Uterus (tissue), 7 donors: ENCODE measurements around the gene SOBP.

DNA sequence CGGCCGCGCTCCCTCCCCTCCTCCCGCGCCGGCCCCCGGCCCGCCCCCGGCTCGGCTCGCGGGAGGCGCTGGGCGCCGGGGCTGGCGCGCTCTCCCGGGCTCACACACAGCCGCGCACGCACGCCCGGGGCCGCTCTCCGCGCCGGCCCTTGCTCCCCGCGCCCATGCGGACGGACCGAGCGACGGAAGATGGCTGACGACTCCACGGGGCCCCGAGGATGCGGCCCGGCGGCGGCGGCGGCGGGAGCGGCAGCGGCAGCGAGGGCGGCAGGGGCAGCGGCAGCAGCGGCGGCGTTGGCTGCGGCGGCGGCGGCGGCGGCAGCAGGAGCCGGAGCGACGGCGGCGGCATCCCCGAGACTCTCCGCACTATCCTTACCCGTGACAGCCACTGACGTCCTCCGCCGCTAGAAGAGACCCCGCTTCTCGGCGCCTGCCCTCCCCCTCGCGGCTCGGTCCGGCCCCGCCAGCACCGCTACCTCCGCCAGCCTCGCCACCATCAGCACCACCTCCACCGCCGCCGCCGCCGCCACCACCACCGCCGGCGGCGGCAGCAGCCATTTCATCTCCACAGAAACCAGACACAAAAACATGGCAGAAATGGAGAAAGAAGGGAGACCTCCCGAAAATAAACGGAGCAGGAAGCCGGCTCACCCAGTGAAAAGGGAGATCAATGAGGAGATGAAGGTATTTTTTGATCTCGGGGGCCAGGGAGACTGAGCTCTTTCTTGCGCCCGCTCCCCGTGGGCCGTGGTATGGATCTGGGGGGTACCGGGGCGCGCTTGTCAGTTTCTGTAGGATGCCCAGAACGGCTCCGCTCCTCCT is at the start of gene SOBP:
TSS of gene SOBP (plus strand) at position 89 of the 822 bp plus-strand sequence.
- PRO-cap, 4 experiments, result peak in 4 of 4 experiments; most common plus-strand start position 109 of the sequence (in 4); most common minus-strand start position 760 of the sequence (in 3)
- RAMPAGE, long total RNA, 2 experiments, result no peak in any of the 2 experiments
- RRBS, result 1% methylated on average over 31 of the region's 102 CpGs

- PRO-cap, 4 experiments, result peak in 3 of 4 experiments; most common plus-strand start chr6:107561600 (in 1); most common minus-strand start chr6:107561511 (in 2)
- RAMPAGE, long total RNA, 2 experiments, result no peak in any of the 2 experiments
- RRBS, result no CpG with 5 or more reads among the region's 3 CpGs
These were observed 71.4 kb downstream of the SOBP start for GRCh38 chr6:107561350-107561669.

GRCh38 chr6:107712748-107713097 is 111.4 kb downstream of the SCML4 start:
- PRO-cap, 4 experiments, result no peak in any of the 4 experiments
- RAMPAGE, long total RNA, 2 experiments, result no peak in any of the 2 experiments
- RRBS, result no CpG with 5 or more reads among the region's 2 CpGs

DNA sequence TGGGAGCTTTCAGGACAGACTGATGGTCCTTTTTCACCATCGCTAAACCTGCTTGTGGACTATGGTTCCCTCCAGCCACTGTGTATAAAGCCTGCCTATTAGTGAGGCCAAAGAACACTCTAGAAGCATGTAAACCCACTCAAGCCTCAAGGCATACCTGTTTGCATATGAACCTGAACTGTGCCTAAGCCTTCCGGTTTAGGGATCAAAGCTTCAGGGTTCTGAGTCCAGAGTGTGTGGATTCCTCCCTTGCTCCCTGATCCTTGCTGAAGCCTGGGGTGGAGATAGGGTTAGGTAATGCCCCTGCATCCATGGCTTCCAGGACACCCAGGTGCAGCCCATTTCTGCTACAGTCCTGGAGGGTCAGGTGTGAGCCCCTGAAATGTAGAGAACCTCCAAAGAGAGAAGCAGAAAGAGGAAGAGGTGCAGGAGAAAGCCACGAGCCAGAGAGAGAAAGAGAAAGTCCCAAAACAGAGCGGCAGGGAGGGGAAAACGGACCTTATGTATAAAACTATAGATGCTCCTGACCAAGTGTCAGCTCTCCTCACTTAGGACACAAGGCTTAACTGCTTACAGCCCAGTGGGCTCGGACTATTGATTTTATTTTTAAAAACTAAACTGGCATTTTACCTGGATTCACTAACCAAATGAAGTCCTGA is 93.3 kb downstream of the SCML4 start:
- PRO-cap, 4 experiments, result no peak in any of the 4 experiments
- RAMPAGE, long total RNA, 2 experiments, result no peak in any of the 2 experiments
- RRBS, result no CpG with 5 or more reads among the region's 6 CpGs

- PRO-cap, 4 experiments, result no peak in any of the 4 experiments
- RAMPAGE, long total RNA, 2 experiments, result no peak in any of the 2 experiments
- RRBS, result no CpG with 5 or more reads among the region's 4 CpGs
These were observed 57.0 kb upstream of the SCML4 start for GRCh38 chr6:107880947-107881620.

DNA sequence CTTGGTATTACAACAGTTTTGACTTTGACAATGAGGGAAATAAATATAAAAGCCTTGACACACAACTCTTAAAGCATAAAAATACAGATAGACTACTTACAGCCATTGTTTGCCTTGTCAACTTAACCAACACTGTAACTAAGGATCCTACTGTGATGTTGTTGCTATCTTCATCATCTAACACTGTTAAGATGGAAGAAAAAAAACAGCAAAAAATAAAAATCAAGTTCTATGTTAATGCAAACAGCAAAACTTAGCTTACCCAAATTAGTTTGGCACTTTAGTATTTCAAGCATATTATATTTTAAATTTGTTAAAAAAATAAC is 60.5 kb downstream of the SEC63 start:
- PRO-cap, 4 experiments, result no peak in any of the 4 experiments
- RAMPAGE, long total RNA, 2 experiments, result start-site peak on the minus strand in 1 of 2 experiments, centred at position 155 of the sequence, 24 reads per replicate

DNA sequence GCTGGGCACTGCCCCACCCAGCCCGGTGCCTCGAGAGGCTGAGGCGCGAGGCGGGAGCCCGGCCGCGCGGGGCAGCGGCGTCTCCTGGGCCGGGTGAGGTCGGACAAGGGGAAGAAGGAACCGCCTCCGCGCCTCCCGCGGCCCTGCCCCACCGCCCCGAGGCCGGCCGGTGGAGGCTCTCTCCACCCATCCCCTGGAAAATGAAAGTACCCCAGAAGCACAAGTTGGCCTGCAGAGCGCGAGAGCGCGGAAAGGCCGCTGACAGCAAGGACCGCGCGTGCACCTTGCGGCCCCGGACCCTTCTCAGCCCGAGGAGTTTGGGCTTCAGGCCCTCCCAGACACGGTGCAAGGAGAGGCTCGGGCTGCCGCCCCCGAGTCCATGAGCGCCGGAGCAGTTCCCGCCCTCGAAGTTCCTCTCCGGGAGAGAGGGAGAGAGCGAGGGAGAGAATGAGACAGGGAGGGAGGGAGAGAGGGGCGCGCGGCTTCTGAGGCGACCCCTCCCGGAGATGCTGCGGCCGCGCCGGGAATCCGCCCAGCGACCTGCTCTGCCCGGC is 43.2 kb upstream of the OSTM1 start:
- PRO-cap, 4 experiments, result peak in 2 of 4 experiments; most common plus-strand start position 230 of the sequence (in 1)
- RAMPAGE, long total RNA, 2 experiments, result no peak in any of the 2 experiments
- RRBS, result 2% methylated on average over 23 of the region's 55 CpGs

- PRO-cap, 4 experiments, result no peak in any of the 4 experiments
- RAMPAGE, long total RNA, 2 experiments, result no peak in any of the 2 experiments
- RRBS, result no CpG with 5 or more reads among the region's 5 CpGs
These were observed 45.8 kb downstream of the NR2E1 start for GRCh38 chr6:108211511-108212229.

- PRO-cap, 4 experiments, result peak in 4 of 4 experiments; most common plus-strand start chr6:108559797 (in 2); most common minus-strand start chr6:108559653 (in 3)
- RAMPAGE, long total RNA, 2 experiments, result no peak in any of the 2 experiments
- RRBS, result 1% methylated on average over 28 of the region's 63 CpGs
These were observed 1.3 kb upstream of the FOXO3 start for GRCh38 chr6:108559339-108559870.

DNA sequence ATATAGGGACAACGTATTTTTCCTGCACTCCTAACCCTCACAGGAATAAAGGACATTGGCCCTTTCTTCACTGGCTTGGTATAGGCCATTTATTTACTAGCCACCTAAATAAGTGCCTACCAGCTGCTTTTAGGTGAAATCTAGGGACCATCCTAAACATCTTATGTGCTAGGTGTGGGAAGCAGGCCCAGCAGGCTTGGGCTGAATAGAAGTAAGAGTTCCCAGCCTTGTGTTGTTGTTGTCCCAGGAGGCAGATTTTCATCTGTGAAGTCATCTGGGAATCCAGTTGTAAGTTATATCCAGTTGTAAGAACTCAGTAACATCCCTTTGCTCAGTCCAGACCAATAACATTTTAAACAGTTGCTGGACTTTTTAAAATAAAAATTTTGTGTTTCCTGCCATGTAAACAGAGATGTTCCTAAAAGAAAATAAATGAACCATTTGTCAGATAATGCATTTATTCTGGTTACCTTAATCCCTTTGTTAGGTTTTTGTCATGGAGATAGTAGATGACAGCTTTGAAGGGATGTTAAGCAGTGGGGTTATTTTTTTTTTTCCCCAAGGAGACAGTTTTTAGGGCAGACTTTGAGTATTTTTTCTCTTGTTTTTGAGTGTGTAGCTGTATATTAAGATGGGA is 21.5 kb downstream of the FOXO3 start:
- PRO-cap, 4 experiments, result no peak in any of the 4 experiments
- RAMPAGE, long total RNA, 2 experiments, result no peak in any of the 2 experiments
- RRBS, result no CpG with 5 or more reads among the region's 1 CpG

DNA sequence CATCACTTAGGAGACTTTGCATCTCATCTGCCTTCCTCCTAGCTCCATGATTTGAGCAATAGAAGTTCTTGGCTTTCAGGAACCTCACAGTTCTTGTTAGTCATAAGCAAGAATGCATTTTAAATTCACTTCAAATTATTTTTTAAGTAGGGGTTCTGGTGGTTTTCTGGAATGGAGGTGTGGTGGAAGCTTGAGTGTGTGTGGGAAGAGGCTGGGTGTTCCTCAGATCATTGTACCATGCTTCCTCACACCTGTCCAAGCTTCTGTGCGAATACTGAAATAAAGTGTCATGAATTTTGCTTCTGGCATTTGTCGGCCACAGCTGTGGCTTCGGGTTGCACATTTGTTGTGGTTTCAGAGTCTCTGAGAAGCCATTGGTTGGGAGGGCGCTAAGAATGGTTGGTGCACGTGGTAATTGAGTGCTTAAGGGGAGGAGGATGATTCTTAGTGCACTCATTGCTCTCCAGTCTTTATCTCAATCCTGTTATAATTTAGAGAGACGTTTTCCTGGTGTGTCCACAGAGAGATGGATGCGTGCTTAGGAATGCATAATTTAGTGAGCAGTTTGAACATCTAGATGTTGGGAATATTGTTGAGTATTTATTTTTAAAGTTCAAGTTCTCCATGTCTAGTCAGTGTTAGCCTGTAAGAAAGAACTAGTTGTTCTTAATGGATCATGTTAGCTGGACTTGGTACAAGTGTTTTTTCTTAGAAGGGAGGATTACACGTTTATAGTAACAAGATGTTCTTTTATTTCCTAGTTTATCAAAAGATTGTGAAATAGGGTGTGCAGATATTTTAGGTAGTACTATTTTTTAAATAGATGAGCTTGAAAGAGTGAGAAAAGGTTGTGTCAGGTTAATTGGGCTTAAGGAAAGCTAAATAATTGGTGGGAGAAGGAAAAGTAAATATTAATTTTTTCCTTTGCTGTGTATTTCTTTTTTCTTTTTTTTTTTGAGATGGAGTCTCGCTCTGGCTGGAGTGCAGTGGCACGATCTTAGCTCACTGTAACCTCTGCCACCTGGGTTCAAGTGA is 32.0 kb downstream of the FOXO3 start:
- PRO-cap, 4 experiments, result peak in 1 of 4 experiments; most common minus-strand start position 48 of the sequence (in 1)
- RAMPAGE, long total RNA, 2 experiments, result start-site peak on the plus strand in 1 of 2 experiments, centred at position 409 of the sequence, 14 reads per replicate
- RRBS, result no CpG with 5 or more reads among the region's 10 CpGs

- PRO-cap, 4 experiments, result no peak in any of the 4 experiments
- RAMPAGE, long total RNA, 2 experiments, result no peak in any of the 2 experiments
- RRBS, result no CpG with 5 or more reads among the region's 2 CpGs
These were observed 54.7 kb upstream of the ARMC2 start for GRCh38 chr6:108793633-108793858.

DNA sequence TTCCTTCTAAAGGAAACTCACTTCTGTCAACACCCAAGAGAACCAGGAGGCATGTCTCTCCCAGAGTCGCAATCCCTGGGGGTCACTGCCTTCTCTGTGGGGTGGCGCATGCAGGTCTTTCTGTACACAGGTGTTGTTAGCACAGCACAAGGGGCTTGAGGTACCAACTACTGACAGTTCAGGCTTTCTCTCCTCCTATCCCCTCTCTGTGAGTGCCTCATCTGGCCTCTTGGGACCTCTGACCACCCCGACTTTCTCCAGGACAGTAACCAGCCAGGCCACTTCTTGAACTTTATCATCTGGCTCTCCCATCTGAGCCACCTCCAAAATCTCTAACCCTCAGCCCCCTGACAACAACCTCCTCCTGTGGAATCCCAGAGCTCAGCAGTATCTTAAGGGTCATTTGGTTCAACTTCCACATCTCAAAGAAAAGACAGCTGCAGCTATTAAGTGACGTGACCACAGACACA is 7.1 kb upstream of the ARMC2 start:
- PRO-cap, 4 experiments, result no peak in any of the 4 experiments
- RAMPAGE, long total RNA, 2 experiments, result no peak in any of the 2 experiments
- RRBS, result no CpG with 5 or more reads among the region's 4 CpGs

DNA sequence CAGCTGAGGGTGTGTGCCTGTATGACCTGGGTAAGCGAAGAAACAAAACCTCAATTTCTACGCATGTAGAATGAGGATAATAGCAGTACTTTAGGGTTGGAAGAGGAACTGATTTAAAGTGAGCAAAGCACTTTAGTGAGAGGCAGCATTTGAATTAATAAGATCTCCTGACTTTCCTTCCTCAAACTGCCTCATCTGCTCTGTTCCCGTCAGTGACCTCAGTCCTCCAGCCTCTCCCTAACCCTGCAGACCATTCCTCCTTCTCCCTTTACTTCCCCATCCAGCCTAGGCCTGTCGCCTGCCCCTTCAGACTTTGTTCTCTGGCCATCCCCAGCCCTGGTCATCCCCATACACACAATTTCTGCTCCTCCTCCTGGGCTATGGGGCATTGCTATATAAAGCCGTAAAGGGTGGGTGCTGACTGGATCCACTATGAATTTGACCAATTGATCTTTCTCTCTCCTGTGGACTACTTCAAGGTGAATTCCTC is 6.7 kb upstream of the ARMC2 start:
- PRO-cap, 4 experiments, result peak in 2 of 4 experiments; most common plus-strand start position 221 of the sequence (in 2)
- RAMPAGE, long total RNA, 2 experiments, result no peak in any of the 2 experiments
- RRBS, result no CpG with 5 or more reads among the region's 5 CpGs

- PRO-cap, 4 experiments, result no peak in any of the 4 experiments
- RAMPAGE, long total RNA, 2 experiments, result no peak in any of the 2 experiments
- RRBS, result no CpG with 5 or more reads among the region's 5 CpGs
These were observed 2.2 kb upstream of the ARMC2 start for GRCh38 chr6:108845987-108846496.

DNA sequence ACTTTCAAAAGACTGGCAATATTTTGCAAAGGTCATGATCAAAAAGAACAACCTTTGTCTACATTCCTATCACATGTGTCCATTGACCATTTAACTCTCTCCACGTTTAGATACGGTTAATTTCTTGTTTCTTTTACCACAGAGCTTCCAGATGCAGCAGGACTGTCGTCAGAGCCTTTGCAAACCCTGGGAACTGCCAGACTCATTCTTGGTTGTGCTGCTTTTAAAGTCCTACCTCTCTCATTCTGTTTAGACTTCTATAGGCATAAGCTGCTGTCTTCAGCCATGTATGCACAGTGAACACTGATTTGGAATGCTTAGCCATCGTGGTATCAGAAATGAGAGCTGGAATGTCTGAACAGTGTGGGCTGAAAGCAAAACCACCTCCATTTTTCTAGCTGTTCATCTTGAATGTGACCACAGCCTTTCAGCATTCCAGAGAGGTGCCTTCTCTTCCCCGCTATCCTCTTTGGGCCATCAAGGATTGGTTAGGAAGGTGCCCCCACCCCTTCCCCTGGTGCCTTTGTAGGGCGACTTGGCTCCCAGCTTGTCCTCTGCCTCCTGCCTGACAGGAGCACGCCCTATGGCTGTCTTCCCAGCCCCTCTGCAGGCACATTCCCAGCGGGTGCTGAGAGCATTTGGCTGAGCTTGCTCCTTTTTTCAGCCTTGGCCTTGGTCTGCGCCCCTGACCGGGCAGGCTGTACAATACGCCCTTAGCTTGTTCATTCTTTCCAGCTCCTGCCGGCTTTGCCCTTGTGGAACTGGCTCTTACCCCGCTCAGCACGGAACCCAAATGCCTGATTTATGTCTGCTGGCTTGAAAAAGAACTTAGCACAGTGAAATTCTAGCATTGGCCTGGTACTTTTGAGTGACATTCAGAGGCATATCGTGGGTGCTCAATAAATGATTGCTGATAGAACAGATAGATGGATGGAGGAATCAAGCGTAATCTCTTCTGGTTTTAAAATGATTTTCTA is 97.4 kb downstream of the ARMC2 start:
- PRO-cap, 4 experiments, result peak in 4 of 4 experiments; most common plus-strand start position 171 of the sequence (in 3); most common minus-strand start position 681 of the sequence (in 3)
- RAMPAGE, long total RNA, 2 experiments, result no peak in any of the 2 experiments
- RRBS, result no CpG with 5 or more reads among the region's 16 CpGs

DNA sequence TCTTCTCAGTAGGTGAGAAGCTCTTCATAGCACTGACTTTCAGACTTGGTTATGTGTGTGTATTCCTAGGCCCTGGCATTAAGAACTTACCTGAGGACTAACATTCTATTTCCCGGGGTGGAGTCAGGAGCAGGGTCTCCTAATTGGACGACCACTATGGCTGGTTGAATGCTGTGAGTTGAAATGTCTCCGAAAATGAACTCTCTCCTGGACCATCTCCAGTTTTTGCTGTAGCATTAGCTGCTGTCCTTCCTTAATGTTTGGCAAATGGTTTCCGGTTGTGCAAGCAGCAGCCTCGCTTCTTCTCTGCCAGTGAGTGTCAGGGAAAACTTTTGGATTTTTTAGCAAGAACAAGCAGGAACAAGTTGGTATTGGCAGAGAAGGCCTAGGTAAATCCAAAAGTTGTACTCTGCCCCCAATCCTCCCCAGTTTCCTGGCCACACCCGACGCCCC is 103.1 kb downstream of the ARMC2 start:
- PRO-cap, 4 experiments, result no peak in any of the 4 experiments
- RAMPAGE, long total RNA, 2 experiments, result no peak in any of the 2 experiments
- RRBS, result no CpG with 5 or more reads among the region's 7 CpGs

DNA sequence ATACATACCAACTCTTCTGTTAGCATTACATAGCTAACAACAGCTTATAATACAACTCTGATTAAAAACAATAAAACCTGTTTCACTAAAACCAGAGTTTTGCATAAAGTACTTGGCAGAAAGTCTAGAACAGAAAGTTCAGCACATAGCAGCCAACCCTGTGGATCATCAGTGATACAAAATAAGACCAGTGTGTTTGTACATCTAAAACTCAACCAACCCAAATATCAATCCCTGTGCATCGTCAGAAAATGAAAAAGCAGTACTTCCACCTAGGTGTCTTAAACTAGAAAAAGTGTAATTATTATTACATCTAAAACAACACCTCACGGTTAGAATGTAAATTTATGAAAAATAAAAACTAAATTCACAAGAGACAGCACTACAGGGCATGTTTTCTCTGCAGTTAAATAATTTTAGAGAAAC is 92.2 kb downstream of the SESN1 start:
- PRO-cap, 4 experiments, result peak in 1 of 4 experiments; most common plus-strand start position 171 of the sequence (in 1); most common minus-strand start position 176 of the sequence (in 1)
- RAMPAGE, long total RNA, 2 experiments, result no peak in any of the 2 experiments
- RRBS, result no CpG with 5 or more reads among the region's 2 CpGs

DNA sequence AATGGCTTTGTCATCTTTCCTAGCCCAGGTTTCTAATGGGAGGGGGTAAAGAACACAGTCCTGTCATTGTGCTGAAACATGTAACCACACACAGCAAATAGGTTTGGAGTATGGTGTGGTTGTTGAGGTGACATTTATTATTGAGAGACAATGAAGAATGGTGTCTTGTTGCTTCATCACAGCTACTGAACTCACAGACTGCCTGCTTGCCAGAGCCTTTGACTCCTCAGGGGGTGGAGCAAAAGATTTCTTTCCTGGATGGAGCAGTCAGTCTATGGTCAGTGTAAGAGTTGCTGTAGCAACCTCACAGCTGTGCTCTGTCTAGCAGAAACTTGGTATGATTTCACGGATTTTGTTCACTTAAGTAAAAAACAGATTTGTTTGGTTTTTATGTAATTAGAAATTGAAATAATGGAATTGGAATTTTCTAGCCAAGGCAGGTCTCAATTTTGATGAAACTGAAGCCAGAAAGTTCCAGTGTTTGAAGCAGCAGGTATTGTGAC is 70.3 kb downstream of the CEP57L1 start:
- PRO-cap, 4 experiments, result peak in 2 of 4 experiments; most common plus-strand start position 281 of the sequence (in 1); most common minus-strand start position 187 of the sequence (in 2)
- RAMPAGE, long total RNA, 2 experiments, result no peak in any of the 2 experiments
- RRBS, result no CpG with 5 or more reads among the region's 1 CpG

- PRO-cap, 4 experiments, result no peak in any of the 4 experiments
- RAMPAGE, long total RNA, 2 experiments, result no peak in any of the 2 experiments
- RRBS, result no CpG with 5 or more reads among the region's 34 CpGs
These were observed 131.5 kb downstream of the CD164 start for GRCh38 chr6:109250681-109251219.